Measurements from ENCODE around the gene GAS8.

DNA sequence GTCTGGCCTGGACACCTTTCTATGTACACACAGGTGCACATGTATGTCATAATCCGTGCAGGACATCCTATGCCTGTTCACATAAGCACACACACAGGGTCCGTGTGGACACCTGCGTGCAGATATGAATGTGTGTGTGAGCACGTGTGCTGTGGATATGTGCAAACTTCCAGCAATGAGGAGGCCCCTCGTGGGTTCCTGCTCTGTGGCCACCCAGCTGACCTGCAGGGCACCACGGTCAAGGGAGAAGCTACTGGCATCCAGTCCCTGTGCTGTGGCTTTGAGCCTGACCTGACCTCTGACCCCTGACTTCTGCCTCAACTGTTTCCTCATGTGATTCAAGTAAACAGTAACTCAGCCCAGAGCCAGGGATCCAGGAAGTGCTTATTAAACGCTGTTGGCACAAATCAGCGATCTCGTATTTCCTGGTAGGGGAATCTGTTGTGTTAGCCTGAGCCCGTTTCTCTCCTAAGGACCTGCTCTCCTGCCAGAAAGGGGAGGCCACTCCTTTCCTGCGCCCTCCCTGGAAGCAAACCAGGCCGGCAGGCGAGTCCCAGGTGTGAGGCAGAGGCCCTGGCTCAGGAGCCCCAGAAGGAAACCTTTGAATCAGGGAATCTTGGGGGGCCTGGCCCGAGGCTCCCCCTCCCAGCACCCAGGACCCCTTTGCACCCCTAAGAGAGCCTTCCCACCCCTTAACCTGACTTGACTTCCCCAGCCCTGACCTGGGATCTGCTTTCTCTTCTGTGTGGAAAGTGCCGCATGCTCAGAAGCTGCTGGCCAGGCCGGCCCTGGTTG lies 6.6 kb downstream of the CPNE7 start:
- PRO-cap: no peak

DNA sequence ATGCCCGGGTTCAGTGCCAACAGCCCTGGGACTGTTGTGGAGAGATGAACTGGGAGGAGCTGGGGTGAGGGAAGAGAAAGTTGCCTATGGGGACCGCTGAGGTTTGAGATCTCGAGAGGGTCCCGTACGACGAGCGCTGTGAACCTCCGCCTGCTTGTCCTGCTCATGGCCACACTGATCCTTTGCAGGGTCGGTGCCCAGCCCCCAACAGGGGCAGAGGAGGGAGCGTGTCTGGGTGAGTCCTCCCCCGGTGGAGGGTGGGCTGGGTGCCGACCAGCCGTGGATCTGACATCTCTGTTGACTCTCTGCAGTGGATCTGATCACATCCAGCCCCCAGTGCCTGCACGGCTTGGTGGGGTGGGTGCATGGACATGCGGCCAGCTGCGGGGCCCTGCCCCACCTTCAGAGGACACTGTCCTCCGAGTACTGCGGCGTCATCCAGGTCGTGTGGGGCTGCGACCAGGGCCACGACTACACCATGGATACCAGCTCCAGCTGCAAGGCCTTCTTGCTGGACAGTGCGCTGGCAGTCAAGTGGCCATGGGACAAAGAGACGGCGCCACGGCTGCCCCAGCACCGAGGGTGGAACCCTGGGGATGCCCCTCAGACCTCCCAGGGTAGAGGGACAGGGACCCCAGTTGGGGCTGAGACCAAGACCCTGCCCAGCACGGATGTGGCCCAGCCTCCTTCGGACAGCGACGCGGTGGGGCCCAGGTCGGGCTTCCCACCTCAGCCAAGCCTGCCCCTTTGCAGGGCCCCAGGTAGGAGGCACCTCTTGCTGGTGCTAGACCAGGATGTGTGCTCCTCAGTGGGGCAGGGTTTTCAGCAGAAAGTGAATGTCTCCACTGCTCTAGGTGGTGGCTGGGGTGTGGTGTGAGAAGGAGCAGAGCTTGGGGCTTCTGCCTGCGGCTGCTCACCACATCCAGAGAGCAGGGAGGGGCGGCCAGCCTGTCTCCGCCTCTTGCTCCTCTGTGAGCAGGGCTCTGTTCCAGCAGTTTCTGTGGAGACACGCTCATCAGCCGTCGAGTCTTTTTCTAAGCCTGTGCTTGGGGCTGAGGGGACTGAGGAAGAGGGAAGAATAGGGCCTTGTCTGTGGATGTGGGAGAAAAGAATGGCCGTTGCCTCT lies 2.0 kb downstream of the ZNF276 start:
- PRO-cap: no peak

DNA sequence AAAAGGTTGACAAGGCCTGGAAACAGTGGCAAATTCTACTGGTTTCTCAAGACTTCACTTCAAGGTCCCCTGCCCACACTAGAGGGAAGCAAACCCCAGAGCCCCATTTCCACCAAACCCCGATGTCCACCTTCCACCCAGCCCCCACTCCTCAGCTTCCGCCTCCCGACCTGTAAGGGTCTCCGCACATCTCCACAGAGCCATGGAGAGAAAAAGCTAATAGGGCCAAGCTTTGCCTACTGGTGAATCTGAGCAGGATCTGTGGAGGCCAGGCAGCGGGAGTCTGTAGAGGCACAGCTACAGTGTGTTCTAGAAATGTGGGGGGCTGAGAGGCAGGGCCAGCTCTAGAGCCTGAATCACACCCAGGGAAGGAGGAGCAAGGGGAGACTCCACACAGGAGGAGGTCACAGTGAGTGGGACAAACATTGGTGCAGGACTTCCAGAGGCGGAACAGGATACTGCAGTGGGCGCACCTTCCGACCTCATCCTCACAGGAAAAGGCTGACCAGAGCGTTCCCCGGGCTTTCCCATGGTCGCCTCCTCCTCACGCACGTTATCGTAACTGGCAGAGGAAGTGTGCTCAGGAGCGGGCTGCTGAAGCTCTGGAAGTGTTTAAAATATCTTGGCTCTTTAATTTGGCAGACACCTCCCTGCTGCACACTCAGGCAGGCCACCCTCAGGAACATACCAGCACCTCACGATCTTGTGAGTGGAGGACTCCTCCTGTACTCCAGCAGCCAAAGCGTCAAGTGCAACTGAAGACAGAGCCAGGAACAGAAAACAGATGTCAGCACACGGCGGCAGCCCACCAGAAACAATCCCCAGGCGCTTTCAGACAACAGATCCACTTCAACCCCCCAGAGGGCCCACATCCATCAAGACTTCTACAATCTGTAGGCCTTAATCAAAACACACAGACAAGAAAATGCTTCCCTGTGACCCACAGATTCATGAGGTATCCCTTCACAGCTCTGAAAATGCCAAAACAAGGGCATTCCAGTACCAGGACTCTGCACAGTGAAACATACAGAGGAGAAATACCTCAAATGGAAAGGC lies 17.6 kb downstream of the FANCA start:
- PRO-cap: no peak

DNA sequence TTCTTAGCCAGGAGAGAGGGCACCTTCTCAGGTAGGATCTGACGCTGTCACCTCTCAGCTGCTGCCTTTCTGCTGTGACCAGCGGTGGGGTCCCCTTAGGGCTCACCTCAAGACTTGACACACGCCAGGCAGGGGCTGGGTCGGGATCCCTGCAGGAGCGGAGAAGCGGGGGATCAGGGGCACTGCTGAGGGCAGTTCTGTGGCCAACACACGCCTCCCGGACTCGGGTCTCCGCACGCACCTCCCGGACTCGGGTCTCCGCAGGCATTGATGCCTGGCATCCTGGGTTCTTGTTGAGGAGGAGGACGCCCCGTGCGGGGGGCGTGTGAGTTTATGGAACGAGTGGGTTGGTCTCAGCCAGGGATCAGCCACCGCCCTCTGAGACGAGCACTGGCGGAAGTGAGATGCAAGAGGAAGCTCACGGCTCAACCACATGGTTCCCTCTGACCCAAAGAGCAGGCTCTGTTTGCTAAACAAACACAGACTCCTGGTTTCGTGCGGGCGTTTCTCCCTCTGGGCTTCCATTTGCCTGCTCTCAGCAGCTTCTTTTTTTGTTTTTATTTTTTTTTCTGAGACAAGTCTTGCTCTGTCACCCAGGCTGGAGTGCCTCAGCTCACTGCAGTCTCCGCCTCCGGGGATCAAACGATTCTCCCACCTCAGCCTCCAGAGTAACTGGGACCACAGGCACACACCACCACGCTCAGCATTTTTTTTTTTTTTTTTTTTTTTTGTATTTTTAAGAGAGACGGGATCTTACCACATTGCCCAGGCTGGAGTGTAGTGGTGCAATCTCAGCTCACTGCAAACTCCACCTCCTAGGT lies 9.4 kb downstream of the SPIRE2 start:
- PRO-cap: no peak

- PRO-cap: no peak
Measured at GRCh38 chr16:89858617-89859401, 14.6 kb upstream of the TCF25 start.

DNA sequence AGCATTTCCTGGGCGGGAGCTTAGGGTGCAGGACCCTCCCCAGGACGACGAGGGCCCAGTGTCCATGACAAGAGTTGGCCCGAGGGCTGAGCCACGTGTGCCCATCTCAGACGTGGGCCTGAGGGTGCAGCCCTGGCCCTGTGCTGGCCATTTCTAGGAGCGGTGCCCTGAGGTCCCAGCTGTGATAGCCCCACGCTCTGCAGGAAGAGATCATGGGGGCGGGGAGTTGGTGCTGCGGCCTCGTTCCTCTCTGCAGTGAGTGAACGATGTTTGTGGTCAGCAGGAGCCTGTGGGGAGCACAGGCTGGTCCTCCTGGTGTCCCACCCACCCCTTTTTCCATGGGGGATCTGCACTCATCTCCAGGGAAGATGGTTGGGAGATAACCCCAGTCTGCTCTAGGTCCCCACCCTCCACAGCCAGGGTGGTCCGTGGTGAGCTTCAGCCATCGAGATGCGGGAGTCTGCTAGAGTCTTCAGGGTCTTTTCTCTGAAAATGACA lies 5.9 kb upstream of the MC1R start:
- PRO-cap: no peak

DNA sequence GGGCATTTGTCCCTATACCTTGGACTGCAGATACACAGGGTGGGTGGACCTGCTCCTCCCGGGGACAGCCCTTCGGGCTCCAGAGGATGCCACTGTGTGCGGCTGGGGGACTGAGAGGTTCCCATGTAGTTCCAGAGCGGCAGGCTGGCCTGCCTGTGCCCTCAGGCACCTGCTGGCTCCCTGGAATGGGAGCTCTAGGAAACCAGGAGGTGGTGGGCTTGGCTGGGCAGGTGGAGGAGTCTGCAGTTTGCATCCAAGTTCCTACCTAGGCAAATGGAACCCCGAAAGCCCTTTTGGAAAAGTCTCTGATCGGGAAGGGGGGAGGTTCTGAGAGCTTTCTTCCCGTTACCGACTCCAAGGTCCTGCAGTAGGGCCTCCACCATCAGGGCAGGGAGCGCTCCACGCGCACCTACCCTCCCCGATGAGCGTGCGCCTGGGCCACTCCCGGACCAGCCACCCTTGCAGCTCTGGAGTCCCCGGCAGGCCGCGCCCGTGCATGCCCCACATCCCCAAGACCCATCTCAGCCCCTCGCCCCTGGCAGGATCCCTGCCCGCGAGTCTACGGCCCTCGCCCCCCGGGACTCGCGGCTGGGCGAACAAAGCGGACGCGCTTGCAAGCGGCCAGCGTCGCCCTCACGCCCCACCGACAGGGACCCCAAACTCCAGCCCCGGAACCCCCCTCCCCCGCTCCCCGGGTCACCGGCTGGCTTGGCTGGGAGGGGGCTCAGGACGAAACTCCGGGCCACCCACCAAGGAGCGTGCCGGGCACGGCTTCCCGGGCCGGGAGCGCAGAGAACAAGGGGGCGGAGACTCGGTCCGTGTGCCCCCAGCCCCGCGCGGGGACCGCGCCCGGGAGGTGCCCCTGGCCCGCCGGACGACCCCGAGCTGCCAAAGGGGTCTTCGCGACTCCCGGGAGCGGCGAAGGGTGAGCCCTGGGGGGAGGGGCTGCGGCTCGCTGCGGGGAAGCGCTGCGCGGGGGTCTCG lies 657 bp downstream of the DBNDD1 start:
- PRO-cap: no peak

DNA sequence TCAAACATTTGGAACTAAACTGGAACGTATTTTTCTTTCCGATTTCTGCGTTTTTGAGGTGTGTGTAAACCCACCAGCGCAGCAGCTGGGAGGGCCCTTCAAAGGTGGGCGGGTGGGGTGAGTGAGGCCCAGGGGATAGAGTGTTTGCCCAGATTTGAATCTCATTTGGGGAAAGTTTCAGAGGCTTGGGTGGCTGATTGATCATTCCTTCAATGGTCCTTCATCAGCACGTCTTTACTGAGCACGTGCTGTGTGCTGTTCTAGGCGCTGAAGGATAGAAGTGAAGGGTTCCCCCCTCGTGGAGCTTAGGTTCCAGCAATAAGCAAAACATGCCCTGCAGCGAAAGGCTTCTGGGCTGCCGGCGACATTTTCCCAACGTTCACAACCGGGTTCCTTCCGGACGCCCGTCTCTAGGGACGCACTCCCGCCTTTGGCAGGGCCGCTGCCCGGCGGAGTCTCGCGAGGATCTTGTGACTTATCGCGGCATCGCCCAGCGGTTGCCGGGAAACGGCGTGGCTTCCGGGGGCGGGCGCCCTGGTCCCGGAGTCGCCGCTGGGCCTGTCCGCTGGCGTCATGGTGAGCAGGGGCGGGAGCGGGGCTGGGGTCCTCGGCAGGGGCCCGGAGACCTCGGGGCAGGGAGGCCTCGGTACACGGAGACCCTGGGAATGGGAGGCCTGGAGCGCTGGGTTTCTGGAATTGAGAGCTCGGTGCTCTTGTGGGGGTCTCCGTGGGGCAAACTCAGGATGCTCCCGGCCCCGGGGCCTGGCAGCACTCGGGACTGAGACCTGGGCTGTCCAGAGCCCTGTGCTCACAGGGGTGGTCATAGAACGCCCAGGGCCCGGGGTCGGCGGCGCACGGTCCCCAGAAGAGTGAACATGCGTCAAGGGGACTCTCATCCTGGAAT lies at the start of gene GAS8:
TSS of gene GAS8 (plus strand) at position 532 of the 904 bp plus-strand sequence.
- PRO-cap: bidirectional peak, plus-strand start at position 545 of the sequence, minus-strand start at position 383 of the sequence

DNA sequence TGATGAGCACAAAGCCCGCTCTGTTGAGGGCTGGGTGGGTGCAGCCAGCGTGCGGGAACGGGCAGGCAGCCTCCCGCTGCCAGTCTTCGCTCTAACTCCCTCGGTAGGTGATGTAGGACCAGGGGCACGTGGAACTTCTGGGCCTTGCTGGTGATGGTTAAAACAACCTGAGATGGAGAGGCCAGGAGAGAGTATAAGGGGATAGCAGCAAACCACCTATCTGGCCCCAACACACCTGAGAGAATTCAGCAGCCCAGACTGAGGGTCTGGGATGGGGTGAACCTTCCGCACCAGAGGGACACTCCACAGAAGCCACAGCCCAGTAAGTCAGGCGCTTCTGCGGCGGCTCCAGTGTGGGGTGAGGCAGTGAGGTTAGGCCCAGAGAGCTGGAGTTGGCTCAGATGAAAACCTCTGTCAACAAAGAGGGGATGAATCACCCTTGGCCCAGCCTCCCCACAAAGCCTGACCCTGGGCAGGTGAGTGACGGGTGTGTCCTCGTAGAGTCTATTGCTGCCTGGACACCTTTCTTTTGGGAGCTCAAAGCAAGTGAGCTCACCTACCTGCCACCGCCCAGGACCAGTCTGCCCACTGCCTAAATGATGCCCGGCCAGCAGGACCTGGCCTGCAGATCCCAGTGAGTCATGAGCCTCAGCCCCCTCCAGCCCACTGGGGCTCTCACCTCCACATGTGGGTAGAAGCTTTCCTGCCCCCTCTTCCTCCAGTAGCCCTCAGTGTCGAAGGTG lies 21.5 kb downstream of the GAS8 start:
- PRO-cap: no peak